ENCODE data around the gene ARHGEF3.

DNA sequence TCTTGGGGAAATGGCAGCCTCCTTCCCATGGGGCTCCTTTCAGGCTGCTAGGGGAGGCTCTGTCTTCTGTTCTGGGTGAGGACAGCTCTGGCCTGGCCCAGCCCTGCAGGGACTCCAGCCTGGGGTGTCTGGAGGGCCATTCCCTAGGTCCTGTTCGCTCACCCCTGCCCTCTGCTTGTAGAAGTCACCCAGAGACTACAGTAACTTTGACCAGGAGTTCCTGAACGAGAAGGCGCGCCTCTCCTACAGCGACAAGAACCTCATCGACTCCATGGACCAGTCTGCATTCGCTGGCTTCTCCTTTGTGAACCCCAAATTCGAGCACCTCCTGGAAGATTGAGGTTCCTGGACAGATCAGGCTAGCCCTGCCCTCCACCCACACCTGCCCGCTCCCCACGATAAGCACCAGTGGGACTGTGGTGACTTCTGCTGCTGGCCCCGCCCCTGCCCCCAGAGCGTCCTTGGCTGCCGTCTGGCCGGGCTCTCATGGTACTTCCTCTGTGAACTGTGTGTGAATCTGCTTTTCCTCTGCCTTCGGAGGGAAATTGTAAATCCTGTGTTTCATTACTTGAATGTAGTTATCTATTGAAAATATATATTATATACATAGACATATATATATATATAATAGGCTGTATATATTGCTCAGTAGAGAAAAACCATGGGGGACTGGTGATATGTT is 31.1 kb downstream of the PRKCD start:
- PRO-cap = no peak
- RAMPAGE, long total RNA, 4 experiments = no peak in any of the 4 experiments

- PRO-cap = no peak
- RAMPAGE, long total RNA, 4 experiments = no peak in any of the 4 experiments
These were observed 16.2 kb upstream of the CACNA1D start for GRCh38 chr3:53477891-53478842.

DNA sequence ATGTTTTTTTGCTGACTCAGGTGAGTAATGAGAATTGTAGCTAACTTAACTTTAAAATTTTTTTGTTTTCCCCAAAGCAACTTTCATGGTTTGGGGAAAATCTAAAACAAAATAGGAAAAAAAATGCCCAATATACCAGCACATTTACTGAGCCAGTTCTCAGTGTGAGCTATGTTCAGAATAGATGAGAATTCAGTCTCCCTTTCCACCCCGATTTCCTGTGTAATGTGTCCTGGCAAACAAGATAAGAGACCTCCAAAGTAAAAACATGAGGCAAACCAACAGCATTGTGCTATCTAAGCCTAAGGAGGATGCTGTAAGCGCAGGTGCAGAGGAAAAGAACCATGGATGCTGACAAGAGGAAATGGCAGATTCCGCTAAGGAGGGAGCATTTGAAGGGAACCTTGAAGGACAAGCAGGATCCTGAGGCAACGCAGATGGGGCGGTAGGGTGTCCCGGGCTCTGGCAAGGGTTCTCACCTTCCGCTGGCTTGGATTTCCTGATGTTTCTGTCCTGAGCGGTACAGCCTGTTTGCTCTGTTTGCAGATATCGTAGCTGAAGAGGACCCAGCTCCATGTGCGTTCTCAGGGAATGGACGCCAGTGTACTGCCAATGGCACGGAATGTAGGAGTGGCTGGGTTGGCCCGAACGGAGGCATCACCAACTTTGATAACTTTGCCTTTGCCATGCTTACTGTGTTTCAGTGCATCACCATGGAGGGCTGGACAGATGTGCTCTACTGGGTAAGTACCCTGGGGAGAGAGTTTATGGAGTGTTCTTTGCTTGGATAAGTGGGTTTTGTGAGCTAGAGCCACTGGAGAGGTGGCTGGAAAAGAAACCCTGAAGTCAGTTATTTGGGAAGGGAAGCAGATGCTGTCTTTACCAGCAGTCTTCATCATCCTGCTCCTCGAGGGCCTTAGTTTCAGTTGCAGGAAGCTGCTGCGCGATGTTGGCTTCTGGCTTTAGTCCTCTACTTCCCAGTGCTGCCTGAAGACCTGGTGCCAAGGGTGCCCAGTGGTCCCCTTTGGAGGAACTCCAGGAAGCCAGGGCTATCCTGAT is 171.7 kb downstream of the CACNA1D start:
- PRO-cap = no peak
- RAMPAGE, long total RNA, 4 experiments = no peak in any of the 4 experiments

- PRO-cap = no peak
- RAMPAGE, long total RNA, 4 experiments = no peak in any of the 4 experiments
These were observed 1.7 kb downstream of the CHDH start for GRCh38 chr3:53844170-53845345.

GRCh38 chr3:54358847-54359046 is 236.4 kb downstream of the CACNA2D3 start:
- PRO-cap = no peak
- RAMPAGE, long total RNA, 4 experiments = no peak in any of the 4 experiments

GRCh38 chr3:54625941-54626569 is 301.8 kb downstream of the LRTM1 start:
- PRO-cap = no peak
- RAMPAGE, long total RNA, 4 experiments = no peak in any of the 4 experiments

DNA sequence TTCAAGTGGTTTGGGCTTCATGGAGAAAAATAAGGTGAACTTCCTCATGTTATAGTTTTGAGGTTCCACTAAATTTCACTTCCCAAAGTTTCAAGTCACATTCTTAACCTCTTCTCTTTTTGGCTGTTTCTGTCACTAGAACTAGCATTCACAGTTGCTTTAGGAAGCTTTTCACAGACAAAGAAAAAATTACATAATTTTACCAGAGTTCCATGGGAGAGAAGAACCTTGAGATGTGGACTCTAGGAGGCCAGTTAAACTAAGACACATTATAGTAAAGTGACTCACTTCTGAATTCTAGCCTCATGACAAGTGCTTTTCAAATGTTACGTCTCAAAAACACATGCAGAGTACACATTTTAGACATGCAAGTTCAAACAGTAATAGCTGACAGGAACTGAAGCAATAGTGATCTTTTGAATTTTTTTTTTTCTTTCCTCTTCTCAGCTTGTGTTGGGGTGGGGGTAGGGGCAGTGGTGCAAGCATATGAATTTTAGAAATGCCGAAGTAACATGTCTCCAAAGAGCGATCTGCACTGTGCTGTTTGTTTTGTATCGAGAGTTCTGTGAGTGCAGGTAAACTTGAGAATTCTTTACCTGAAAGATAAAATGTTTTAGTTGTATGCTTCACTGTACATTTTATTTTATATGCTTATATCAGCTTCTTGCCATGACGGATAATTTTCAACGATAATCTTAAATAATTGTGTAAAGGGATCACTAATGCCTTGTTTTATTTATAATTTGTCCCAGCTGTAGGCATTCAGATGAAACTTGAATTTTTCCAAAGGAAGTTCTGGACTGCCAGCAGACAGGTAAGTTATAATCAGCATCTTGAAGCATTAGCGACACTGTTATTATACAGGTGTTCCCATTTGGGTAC is 40.1 kb upstream of the LRTM1 start:
- PRO-cap = no peak
- RAMPAGE, long total RNA, 4 experiments = no peak in any of the 4 experiments

DNA sequence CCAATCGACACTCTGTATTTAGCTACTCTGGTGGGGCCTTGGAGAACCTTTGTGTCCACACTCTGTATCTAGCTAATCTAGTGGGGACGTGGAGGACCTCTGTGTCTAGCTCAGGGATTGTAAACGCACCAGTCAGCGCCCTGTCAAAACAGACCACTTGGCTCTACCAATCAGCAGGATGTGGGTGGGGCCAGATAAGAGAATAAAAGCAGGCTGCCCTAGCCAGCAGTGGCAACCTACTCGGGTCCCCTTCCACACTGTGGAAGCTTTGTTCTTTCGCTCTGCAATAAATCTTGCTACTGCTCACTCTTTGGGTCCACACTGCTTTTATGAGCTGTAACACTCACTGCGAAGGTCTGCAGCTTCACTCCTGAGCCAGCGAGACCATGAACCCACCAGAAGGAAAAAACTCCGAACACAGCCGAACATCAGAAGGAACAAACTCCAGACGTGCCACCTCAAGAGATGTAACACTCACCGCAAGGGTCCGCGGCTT is 9.5 kb upstream of the TASOR start:
- PRO-cap = no peak
- RAMPAGE, long total RNA, 4 experiments = no peak in any of the 4 experiments

DNA sequence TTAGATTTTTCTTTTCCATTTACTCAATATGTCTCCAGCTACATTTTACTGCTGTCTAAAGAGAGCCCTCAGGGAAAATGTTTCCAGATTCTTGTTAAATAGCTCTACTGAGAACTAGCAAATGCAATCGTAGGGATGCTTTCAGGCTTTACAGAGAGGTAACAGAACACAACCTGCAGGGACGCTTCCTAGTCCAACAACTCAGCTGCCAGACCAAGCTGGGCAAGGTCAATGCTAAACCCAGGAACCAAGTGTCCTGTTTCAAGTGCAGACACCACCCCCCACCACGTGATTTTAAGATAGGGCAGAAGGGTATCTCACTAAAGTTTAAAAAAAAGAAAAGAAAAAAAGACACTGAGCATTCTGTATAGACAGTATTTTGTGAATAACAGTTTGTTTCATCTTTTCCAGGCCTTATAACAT is 25.1 kb downstream of the ARHGEF3 start:
- PRO-cap = no peak
- RAMPAGE, long total RNA, 4 experiments = no peak in any of the 4 experiments

GRCh38 chr3:56783444-56784217 is 18.1 kb downstream of the ARHGEF3 start:
- PRO-cap = no peak
- RAMPAGE, long total RNA, 4 experiments = no peak in any of the 4 experiments

- PRO-cap = bidirectional peak, plus-strand start at chr3:56802086, minus-strand start at chr3:56801945
- RAMPAGE, long total RNA, 4 experiments = no peak in any of the 4 experiments
These were observed at the start of gene ARHGEF3 for GRCh38 chr3:56801802-56802515. Gene ARHGEF3 (minus strand): TSS chr3:56801949.

DNA sequence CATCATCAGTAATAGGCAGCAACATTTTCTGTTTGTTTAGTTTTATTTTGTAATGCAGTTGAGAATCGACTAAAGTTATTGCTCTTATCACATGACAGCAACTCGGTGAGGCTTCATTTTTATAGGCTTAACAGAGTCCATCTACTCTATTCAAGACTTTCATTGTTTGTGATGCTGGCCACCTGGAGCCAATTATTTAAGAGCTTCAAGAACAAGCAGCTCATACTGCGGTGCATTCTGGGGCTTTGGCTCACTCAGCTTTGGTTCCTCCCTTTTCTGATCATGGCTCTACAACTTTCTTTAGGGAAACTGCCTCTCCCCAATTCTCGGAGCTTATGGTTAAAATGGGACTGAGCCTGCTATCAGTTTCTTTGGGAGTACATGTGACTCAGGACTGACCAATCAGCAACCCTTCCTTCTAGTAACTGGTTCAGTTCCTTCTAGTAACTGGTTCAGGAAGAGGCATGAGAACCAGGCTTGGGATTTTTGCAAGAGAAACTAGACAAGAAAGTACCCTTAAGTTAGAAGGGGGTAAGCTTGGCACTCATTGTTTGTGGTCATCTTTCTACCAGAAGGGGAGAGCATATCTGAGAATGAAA is 23.9 kb upstream of the ARHGEF3 start:
- PRO-cap = no peak
- RAMPAGE, long total RNA, 4 experiments = start-site peak on the minus strand in 1 of 4 experiments, centred at position 155 of the sequence, 5 reads per replicate

GRCh38 chr3:56915642-56915893 is 113.8 kb upstream of the ARHGEF3 start:
- PRO-cap = no peak
- RAMPAGE, long total RNA, 4 experiments = no peak in any of the 4 experiments

DNA sequence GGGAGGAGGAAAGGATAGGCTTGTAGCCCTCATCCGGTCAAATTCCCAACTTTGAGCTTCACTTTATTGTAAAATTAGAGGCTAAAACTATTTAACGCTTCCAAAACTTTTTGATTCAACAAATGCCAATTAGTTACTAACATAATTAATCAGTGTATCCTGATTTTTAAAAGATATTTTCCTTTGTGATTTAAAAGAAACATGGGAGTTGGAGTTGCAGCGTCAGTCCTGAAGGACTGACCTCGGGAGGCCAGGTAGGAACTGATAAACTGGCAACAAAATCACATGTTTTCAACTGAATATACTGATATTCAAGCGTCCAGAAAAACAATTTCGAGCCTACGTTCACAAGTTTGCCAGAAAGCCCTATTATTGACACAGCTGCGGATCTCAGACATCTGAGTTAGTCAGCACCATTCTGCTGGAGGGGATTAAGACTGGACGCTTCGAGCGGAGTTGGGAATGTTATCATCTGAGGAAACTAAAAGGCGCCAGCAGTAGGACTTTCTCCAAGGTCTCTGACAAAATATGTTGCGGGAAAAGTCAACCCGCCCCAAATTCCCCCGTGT is 551 bp upstream of the APPL1 start:
- PRO-cap = no peak
- RAMPAGE, long total RNA, 4 experiments = no peak in any of the 4 experiments

- PRO-cap = no peak
- RAMPAGE, long total RNA, 4 experiments = no peak in any of the 4 experiments
These were observed 835 bp upstream of the PDE12 start for GRCh38 chr3:57555301-57555577.

GRCh38 chr3:57555578-57556179 is 395 bp upstream of the PDE12 start:
- PRO-cap = no peak
- RAMPAGE, long total RNA, 4 experiments = no peak in any of the 4 experiments

DNA sequence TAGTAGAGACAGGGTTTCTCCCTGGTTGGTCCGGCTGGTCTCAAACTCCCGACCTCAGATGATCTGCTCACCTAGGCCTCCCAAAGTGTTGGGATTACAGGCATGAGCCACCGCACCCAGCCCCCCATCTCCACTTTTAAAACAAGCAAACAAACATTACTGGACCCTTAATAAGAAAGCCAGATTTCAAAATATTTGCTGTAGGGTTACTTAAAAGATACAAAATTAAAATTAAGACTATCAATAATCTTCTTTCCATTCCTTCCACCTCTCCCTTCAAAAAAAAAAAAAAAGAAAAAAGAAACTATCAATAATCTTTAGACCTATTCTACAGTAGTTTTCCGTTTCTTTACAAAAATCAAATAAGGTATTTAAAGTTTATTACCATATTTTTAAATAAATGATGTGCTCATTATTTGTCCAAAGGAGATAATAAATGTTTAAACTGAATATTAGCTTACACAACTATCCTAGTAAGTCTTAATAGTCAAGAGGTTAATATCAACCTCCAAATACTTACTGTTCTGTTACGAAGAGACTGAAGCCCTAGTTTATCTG is 19.0 kb downstream of the PDE12 start:
- PRO-cap = no peak
- RAMPAGE, long total RNA, 4 experiments = no peak in any of the 4 experiments

DNA sequence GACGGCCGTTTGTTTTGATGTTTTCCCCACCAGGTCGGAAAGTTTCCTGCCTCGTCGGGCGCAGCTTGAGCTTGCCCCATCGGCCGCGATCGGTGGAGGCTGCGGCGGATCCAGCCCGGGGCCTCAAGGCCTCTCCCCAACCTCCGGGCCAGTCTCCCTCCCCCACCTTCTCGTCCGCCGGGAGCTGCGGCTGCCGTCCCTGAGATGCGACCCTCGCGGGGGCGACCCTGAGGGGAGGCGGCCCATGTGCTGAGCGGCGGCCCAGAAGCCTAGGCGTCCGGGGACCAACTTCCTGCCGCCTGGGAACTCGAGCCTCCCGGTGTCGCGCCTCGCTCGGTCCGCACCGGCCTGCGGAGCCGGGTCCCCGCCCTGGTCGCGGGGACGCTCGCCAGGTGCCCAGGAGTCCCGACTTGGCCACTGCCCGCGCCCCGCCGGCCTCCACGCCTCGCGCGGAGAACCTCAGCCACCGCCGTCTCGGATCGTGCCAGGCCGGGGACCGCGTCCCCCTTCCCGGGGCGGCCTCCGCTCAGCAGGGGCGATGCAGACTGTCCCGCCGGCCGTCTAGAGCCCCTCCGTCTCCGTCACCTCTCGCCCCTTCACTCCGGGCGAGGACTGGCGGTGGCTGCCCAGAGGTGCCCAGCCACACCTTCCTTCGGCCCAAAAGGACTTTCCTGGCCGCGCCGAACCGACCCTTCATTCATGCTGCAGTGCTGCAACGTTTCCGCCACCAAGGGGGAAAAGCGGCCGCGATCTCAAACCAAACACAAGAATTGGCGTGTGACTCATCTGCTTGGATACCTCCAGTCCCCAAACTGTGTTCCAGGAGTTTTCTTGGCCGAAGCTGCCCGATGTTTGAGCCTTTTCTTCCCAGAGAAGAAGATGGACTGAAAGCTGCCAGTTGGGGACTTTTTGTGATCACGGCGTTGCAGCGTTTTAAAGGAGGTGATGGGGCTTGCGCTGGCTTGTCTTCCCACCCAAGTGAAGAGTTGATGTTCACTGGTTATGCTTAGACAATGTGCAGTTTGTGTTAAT is 722 bp downstream of the SLMAP start:
- PRO-cap = no peak
- RAMPAGE, long total RNA, 4 experiments = no peak in any of the 4 experiments

GRCh38 chr3:57797188-57797697 is 41.1 kb downstream of the SLMAP start:
- PRO-cap = no peak
- RAMPAGE, long total RNA, 4 experiments = no peak in any of the 4 experiments

- PRO-cap = no peak
- RAMPAGE, long total RNA, 4 experiments = no peak in any of the 4 experiments
These were observed 65.3 kb upstream of the FLNB start for GRCh38 chr3:57942794-57943411.

All from sigmoid colon (tissue), 4 donors.